ENCODE data around the genes RFX1 and IL27RA.

GRCh38 chr19:13886752-13887630 lies 10.1 kb downstream of the NANOS3 start:
- PRO-cap: no peak

- PRO-cap: no peak
These were observed 11.4 kb downstream of the NANOS3 start for GRCh38 chr19:13888229-13888869.

GRCh38 chr19:13955763-13956420 lies 3.6 kb downstream of the DCAF15 start:
- PRO-cap: no peak

GRCh38 chr19:13986959-13988030 lies 18.8 kb downstream of the RFX1 start:
- PRO-cap: no peak

DNA sequence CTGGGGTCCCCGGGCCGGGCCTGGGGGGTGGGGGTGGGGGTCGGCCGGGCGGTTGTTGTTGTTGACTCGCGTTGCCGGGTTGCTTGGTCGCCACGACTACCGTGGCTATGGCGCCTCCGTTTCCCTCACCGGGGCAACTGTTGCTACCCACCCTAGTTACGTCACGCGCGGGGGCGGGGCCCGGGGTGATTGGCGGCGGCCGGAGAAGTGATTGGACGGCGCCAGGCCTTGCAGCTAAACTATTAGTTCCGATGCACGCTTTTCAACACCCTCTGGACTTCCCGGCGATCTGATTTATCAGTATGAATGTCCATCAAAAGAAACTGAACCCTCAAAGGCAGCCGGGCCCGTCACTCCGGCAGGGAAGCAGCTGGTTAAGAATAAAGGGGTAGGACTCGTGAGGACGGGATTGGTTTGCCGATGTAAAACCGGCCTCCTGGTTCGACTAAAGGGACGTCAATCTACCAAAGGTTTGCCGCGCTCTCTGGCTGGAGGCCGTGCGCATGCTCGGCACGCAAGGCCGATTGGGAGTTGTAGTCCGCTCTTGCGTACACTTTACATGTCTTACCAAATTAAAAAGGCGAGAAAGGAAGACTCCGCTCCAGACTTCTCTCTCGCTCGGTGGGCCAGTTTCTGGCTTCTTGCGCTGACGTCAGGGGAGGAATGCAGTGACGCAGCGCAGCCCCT lies at the start of gene RFX1:
RFX1 (minus strand) TSS at position 139 of the 687 bp plus-strand sequence.
- PRO-cap: unidirectional peak, minus-strand start at position 127 of the sequence; unidirectional peak, plus-strand start at position 518 of the sequence; unidirectional peak, plus-strand start at position 575 of the sequence

DNA sequence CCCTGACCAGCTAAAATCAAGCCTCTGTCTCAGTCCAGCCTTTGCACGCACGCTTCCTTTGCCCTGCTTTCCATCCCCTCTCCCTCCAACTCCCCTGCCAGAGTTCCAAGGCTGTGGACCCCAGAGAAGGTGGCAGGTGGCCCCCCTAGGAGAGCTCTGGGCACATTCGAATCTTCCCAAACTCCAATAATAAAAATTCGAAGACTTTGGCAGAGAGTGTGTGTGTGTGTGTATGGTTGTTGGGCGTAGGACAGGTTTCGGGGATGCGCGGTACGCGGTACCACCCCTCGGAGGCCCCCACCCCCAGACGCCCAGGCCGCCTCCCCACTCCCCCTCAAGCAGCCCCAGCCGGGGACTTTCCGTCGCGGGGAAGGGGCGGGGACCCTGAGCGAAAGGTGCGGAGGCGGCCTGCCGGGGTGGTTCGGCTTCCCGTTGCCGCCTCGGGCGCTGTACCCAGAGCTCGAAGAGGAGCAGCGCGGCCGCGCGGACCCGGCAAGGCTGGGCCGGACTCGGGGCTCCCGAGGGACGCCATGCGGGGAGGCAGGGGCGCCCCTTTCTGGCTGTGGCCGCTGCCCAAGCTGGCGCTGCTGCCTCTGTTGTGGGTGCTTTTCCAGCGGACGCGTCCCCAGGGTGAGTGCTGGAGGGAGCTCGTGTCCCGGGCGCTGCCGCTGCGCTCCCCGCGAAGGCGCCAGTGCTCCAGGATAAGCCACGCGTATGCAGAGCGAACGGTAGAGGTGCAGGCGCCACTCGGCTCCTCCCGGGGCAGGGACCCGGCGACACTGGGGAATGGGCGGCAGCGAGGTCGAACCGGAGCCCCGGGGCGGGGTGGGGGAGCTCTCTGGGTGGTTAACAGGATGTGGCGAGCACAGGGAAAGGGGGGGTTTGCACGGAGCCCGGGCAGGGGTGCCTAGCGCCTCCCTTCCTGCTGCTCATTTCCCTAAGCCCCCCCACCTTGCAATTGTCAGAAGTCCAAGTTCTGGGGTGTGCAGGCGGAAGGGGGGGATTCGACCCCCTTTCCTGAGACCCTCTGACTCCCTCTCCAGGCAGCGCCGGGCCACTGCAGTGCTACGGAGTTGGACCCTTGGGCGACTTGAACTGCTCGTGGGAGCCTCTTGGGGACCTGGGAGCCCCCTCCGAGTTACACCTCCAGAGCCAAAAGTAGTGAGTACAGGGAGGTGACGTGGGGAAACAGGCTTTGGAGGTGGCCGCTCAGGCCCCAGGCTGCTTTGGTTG lies at the start of gene IL27RA:
IL27RA (plus strand) TSS at position 420 of the 1,233 bp plus-strand sequence.
- PRO-cap: unidirectional peak, plus-strand start at position 387 of the sequence; unidirectional peak, plus-strand start at position 463 of the sequence; unidirectional peak, minus-strand start at position 781 of the sequence

DNA sequence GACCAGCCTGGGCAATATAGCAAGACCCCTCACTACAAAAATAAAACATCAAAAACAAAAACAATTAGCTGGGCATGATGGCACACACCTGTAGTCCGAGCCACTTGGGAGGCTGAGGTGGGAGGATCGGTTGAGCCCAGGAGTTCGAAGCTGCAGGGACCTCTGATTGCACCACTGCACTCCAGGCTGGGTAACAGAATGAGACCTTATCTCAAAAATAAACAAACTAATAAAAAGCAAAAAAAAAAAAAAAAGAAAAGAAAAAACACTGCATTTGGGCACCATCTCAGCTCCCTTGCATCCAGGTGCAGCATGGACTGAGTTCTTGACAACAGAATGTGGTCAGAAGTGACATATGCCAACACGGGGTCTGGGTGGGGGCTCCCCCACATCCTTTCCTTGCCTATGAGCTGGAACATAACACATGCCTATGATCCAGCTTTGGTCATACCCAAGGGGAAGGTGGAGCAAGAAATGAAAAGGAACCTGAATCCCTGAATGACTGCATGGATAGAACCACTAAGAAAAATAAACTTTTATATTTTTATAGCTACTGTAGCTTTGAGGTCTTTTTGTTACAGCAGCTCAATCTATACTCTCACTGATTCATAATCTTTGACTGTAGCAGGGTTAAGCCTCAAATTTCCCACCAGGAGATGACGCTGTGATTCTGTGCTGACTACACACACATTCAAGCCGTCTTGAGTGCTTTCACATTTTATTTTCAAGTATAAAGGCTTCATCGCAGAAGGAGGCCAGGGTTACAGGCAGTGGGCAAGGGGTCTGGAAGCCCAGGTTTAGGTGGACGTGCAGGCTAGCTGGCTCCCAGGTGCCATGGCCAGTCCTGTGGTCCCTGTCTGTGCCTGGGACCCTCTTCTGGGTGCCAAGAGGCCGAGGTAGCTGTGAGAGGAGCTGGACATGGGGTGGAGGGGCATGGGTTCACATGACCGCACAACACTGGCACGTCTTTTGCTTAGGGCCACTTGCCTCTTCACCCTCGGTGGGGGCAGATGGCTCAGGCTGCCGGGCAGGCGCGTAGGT lies 8.9 kb downstream of the PALM3 start:
- PRO-cap: no peak

- PRO-cap: no peak
These were observed 1.9 kb downstream of the PALM3 start for GRCh38 chr19:14060025-14060384.

GRCh38 chr19:14106583-14107164 lies 10.9 kb downstream of the PRKACA start:
- PRO-cap: no peak

- PRO-cap: no peak
These were observed 14.9 kb upstream of the ASF1B start for GRCh38 chr19:14151205-14151776.

GRCh38 chr19:14221375-14221613 lies 15.3 kb upstream of the ADGRL1 start:
- PRO-cap: no peak

GRCh38 chr19:14368075-14368642 lies 13.1 kb upstream of the ADGRE5 start:
- PRO-cap: no peak

GRCh38 chr19:14397416-14397926 lies 16.2 kb downstream of the ADGRE5 start:
- PRO-cap: no peak

GRCh38 chr19:14472033-14473102 lies 2.8 kb downstream of the PTGER1 start:
- PRO-cap: unidirectional peak, minus-strand start at chr19:14472286

GRCh38 chr19:14497053-14497995 lies 1.4 kb upstream of the GIPC1 start:
- PRO-cap: no peak

DNA sequence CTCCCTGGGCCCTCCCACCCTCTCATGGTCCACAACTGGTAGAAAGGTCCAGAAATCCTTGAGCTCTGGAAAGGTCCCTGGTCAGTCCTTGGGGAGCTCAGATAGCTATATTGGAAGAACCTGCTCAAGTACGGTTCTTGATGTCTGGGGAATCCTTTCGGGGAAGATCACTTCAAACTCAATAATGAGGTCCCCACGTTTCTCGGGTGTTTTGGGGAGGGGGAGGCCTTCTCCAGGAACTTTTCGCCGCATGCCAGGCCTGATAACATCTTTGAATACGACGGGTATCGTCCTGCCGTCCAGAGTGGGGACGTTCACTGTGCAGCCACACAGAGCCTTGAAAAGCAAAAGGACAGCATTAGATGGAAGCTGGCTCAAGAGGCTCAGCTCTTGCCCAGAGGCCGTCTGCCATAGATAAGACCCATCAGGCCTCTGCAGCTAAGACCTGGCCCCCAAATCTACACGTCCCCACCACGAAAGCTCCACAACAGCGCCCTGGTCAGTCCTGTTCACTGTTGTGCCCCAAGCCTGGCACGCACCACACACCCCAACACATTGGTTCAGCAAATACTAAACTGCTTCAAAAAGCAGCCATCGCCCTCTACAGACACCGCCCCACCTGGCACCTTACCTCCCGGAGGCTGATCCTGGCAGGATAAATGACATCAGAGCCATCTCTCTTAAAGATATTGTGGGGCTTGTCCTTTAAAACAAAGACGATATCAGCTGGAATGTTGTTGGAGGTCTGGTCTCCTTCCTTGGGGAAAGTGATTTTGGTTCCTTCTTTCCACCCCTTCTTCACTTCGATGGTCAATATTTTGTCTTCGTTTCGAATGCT lies 2.1 kb downstream of the DNAJB1 start:
- PRO-cap: unidirectional peak, minus-strand start at position 796 of the sequence

GRCh38 chr19:14525584-14526379 lies 3.6 kb upstream of the TECR start:
- PRO-cap: no peak

GRCh38 chr19:14554246-14554836 lies 17.5 kb downstream of the NDUFB7 start:
- PRO-cap: no peak

GRCh38 chr19:14676034-14676441 lies 1.4 kb upstream of the ADGRE3 start:
- PRO-cap: unidirectional peak, minus-strand start at chr19:14676212

GRCh38 chr19:14758829-14759344 lies 19.5 kb downstream of the ADGRE2 start:
- PRO-cap: no peak

All from anterior vena cava (tissue), 1 donor.